Vein endothelial cell (primary cell): Measurements from ENCODE around the genes TRAK2 and CDK15.

- CAGE, long polyA plus RNA, result no peak
These were observed 348 bp downstream of the CLK1 start for GRCh38 chr2:200864088-200864532.

DNA sequence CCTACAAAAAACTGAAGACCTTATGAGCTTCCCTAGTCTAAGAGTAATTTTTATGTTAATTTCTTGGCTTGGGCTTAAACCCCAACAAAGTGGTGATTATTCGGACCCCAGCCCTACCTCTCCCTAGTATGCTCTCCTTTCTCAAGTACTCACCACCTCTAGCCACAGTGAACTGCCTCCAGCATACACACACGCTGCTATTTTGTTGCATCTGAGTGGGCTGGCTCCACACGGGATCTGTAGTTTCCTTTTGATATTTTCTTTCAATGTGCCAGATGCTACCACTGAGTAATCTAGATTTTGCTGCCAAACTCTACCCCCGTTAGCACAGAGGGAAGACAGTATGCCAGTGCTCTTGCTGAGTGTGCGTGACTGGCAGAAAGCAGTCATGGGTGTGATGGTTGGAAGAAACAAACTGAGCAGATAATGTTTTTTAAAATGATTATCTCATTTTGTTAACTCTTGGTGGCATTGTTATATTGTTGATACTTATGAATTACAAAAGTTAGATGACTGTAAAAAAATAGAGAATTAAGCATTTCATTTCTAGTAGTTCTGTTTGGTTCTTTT is 11.6 kb downstream of the CFLAR start:
- CAGE, long polyA plus RNA, result no peak

GRCh38 chr2:201136674-201137353 is 20.9 kb downstream of the CFLAR start:
- CAGE, long polyA plus RNA, result no peak

GRCh38 chr2:201138780-201139451 is 23.0 kb downstream of the CFLAR start:
- CAGE, long polyA plus RNA, result no peak

GRCh38 chr2:201168200-201169017 is 14.5 kb upstream of the CASP10 start:
- CAGE, long polyA plus RNA, result no peak

GRCh38 chr2:201261980-201262301 is 1.6 kb downstream of the CASP8 start:
- CAGE, long polyA plus RNA, result no peak

- CAGE, long polyA plus RNA, result no peak
These were observed 22.7 kb downstream of the CASP8 start for GRCh38 chr2:201283156-201283355.

DNA sequence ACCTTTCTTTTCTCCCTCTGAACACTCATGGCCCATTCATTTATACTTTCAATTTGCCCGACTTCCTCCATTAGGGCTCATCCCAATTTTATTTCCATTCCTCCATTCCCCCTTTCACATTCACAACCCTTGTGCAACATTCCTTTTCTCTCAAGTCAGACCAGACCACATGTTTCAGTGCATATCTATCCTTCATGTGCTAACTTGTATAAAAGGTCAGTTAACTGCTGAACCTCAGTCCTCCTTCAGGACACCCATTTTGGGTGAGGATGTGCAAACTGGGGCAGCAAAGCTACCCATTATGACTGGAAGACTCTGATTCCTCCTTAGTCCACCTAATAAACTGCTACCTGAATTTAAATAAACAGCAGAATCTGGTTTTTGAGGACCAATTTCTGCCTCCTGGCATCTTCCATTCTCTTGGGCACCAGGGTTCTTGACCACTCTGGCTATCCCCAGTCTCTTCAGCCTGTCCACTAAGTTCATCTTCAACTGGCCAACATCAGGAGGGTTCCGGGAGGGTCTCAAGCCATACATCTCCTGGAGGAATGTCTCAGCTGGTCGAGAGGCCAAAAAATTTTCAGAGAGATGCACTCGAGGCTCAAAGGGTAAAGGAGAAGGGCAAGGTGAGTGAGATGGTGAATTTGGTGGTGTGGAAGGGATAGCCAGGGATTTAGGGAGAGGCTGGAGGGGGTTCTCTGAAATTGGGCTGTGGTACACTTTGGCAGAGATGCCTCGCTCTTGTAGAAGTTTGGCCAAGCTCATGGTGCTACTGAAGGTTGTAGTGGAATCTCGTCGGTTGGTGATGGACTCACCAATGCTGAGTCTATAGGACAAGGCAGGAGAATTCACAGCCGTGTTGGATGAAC is 23.4 kb upstream of the FLACC1 start:
- CAGE, long polyA plus RNA, result no peak

GRCh38 chr2:201450680-201451827 is at the start of gene TRAK2:
TSS of gene TRAK2 (minus strand) at chr2:201451458.
- CAGE, long polyA plus RNA, result no peak

DNA sequence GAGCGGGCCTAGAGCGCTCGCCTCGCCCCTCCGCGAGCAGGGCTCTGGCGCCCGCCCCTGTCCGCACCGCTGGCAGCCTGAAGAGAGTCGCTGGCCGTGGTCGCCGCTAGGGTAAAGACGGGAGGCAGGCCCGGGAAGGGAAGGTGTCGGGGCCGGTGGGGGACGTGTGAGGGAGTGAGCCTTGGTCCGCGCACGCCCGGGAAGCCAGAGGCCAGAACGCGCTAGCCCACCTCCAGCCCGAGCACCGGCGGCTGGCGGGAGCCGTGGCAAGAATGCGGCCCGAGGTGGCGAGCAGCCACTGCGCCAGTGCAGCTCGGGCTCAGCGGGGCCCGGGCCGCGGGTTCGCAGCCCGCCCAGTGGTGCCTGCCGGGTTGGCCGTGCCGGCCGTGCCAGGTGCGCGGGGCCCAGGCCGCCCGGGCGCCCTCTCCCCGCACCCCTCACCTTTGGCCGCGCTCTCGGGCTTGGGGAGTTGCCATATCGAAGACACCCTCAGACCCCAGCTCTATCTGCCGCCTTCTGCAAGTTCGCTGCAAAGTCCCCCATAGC is 361 bp downstream of the STRADB start:
- CAGE, long polyA plus RNA, result no peak

DNA sequence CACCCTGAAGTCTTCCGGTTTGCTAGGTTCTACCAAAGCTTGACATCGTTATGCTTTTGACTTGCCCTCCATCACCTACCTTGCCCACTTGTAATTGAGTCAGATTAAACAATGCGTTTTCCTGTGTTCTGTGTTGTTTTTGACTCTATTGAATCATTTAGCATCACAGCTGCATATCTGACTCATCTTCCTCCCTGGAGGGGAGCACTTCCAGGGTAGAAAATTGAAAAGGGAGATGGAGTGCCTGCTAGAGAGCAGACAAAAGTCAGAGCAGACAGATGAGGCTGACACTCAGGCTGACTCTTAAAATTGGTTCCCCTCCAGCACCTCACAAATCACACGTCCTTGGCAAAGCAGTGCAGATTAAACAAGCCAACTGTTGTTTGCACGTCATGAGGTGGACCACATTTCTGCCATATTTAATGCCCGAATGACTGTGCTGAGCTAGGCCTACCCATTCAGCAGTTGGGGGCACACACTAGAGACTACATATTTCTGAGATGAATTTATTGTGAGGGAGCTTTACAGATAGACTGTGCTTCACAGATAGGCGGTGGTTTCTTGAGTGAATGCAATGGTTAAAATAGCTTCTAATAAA is 2.2 kb downstream of the MPP4 start:
- CAGE, long polyA plus RNA, result no peak

- CAGE, long polyA plus RNA, result no peak
These were observed at the start of gene CDK15 for GRCh38 chr2:201806334-201806991. TSS of gene CDK15 (plus strand) at chr2:201806537.

- CAGE, long polyA plus RNA, result no peak
These were observed 68.9 kb upstream of the FZD7 start for GRCh38 chr2:201964449-201965424.

DNA sequence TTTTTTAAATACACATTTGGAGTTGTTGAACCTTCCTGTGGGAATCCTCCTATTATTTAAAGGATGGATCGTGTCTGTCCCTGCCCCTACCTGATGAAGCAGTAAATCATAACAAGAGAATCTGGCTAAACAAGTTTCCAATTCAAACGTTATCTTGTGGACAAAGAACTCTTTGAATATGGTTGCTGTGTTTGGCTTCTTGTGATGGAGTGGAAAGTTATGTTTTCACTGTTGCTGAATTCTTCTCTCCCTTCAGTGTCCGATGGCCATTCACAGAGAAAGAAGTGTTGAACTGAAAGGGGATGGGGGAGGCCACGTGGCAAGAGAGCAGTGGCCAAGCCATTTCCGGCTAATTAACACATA is 37.1 kb upstream of the FZD7 start:
- CAGE, long polyA plus RNA, result no peak

GRCh38 chr2:202031980-202032496 is 1.6 kb upstream of the FZD7 start:
- CAGE, long polyA plus RNA, result no peak

GRCh38 chr2:202116947-202117434 is 43.9 kb downstream of the KIAA2012 start:
- CAGE, long polyA plus RNA, result no peak

GRCh38 chr2:202187600-202188024 is 50.8 kb downstream of the SUMO1 start:
- CAGE, long polyA plus RNA, result no peak

DNA sequence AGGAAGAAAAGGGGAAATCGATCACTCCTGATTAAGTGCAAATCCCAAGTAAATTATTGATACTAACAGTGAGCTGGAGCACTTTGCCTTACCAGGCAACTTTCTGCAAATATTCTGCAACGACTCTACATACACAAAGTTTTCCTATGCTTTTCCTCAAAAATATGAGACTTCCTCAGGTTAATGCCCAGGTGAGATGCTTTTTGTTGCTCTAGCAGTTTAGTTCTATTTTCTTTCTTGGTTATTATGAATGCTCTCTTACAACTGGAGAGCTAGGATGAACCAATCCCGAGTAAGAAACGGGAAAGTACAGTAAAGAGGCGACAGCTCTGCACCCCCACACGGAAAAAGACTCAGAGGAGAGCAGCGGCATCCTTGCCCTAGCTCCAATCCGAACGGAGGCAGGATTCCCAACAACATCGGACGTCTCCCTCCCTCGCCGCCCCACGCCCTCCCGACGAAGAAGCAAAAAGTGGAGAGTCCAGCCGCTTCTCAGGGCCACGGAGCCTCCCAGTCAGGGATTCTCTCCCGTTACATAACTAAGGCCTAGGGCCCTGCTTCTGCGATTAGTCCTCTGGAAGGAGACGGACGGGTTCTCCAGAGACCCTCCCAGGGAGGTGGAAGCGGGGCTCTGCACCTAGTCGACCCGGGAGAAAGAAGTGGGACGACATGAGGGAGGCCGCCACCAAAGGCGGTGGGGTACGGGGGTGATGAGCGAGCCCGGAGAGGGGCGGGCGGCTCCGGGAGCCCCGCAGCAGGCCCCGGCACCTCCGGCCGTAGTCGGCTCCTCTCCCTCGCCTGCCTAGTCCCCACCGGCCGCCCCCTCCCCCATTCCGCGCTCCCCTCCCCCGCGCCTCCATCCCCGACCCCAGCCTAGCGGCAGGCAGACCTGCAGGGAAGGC is 645 bp downstream of the SUMO1 start:
- CAGE, long polyA plus RNA, result no peak

- CAGE, long polyA plus RNA, result no peak
These were observed 10.7 kb downstream of the NOP58 start for GRCh38 chr2:202276333-202276611.

DNA sequence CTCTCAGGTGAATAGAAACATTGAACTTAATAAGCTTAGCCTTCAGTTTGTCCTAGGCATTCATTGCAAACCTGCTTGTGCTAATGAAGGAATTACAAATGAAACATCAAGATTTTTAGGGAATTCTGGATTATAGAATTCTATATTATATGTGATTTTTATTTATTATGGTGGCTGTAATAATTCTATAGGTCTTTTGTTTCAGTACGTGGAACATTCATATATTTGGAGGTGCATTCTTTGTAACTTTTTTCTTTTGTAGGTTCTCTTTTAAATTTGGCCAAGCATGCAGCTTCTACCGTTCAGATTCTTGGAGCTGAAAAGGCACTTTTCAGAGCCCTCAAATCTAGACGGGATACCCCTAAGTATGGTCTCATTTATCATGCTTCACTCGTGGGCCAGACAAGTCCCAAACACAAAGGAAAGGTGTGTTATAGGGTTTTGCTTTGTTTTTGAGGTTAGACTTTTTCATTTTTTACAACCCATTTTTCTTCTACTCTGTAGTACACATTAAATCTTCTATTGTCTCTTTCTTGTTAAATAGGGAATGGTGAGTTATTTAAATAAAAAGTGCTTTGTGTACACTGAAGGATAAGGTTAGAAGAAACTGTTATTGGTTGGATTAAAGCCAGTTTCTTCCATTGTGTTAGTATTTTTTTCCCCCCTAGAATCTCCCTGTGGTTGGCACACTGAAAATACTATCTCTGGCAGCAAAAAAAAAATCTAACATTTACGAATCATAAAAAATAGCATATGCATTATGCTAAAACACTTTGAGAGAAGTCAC is 30.0 kb downstream of the NOP58 start:
- CAGE, long polyA plus RNA, result no peak